Thoracic aorta (tissue), 1 donor: ENCODE measurements around a stretch of chr15.

DNA sequence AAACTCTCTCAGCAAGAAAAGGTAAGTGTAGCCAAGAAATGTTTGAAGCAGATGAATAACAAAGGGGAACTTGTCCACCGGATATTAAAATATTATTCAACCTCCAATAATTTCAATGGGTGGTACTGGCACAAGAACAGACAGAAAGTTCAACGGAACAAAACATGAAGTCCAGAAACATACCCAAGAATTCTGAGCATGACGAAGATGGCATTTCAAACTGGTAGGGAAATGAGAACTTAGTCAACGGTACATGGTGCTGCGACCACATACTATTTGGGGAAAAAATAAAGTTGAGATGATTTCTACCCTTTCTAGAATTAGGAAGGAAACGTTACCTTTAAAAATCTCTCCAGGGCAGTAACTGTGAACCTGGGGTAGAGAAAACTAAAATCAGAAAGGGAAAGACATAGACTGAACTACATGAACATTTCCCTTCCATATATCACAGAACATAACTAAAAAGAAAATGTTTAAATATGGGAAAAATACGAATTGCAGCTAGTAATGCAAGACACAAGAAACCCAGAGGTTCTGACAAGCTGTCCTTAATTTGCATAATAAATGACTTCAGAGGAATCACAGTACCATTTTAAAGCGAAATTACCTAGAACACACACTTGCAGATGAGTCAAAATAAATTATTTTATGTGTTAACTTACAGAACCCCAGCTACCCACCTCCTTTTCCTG is 5.3 kb downstream of the CHSY1 start:
- RAMPAGE, long total RNA, result no peak

DNA sequence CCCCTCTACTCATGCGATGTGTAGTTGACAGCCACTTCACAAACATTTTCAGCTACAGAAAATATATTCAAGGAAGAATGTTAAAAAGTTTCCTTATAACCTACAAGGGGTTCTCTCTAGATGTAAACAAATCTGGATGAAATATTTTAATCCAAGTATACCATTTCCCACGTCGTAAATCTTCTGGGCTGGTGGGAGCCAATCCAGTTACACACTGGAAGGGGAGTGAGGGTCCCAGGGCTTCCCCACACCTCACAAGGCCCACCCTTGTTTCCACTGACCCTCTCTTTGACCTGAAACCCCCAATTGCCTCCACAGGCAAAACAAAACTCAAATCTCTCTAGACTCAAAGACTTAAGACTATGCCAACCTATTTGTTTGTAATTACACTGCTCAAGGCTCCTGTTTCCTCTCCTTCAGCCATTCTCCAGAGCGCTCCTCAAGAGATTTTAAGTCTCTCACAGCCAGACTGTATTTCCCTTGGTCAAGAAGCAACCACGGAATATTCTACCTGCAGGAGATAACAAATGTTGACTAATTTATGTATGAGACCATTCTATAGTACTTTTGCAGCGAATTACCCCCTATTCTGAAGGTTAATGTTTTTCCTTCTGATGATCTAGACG is 6.0 kb downstream of the SELENOS start:
- RAMPAGE, long total RNA, result no peak

DNA sequence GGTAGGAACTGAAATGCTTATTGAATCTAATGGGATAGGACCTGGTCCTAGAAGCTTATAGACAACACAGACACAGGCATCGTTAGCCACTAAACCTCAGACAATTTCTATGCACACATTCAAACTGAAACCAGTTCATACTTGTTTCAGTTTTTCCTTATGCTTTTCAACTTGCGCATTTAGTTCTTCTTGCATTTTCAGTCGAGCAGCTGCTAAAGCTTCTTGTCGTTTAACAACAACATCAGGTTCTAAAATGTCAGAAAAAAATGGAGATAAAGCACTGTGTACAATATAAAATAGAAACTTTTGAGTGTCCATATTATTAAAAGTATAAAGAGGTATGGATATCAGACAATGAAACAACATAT is 2.2 kb downstream of the SELENOS start:
- RAMPAGE, long total RNA, result no peak

GRCh38 chr15:101277838-101278960 is 914 bp upstream of the SELENOS start:
- RAMPAGE, long total RNA, result no peak

DNA sequence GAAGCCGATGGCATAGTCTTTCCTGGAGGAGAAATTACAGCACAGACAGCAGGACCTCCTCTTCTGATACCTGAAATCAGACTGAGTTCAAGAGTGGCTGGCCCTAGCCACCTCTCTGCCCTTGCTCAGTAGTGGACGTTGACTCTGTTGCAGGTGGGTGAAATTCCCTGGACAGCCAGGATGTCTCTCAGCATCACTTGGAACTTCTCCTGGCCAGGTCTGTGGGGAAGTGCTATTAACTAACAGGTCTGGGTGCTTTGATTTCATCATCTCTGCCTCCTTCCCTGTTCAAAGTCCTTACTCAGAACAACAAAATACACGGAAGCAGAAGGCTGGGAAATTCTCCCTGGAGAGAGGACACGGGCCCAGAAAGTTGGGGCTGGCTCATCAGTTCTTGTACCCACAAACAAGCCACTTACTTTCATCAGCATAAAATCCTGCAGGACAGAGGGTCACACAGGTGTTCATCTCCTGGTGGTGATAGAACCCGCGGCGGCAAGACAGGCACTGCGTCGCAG is 29.4 kb upstream of the SNRPA1 start:
- RAMPAGE, long total RNA, result no peak

GRCh38 chr15:101328236-101328871 is 33.3 kb upstream of the SNRPA1 start:
- RAMPAGE, long total RNA, result no peak

- RAMPAGE, long total RNA, result no peak
Observed at GRCh38 chr15:101348695-101349421, 53.8 kb upstream of the SNRPA1 start.

- RAMPAGE, long total RNA, result no peak
Observed at GRCh38 chr15:101463158-101464010, 26.1 kb downstream of the PCSK6 start.

DNA sequence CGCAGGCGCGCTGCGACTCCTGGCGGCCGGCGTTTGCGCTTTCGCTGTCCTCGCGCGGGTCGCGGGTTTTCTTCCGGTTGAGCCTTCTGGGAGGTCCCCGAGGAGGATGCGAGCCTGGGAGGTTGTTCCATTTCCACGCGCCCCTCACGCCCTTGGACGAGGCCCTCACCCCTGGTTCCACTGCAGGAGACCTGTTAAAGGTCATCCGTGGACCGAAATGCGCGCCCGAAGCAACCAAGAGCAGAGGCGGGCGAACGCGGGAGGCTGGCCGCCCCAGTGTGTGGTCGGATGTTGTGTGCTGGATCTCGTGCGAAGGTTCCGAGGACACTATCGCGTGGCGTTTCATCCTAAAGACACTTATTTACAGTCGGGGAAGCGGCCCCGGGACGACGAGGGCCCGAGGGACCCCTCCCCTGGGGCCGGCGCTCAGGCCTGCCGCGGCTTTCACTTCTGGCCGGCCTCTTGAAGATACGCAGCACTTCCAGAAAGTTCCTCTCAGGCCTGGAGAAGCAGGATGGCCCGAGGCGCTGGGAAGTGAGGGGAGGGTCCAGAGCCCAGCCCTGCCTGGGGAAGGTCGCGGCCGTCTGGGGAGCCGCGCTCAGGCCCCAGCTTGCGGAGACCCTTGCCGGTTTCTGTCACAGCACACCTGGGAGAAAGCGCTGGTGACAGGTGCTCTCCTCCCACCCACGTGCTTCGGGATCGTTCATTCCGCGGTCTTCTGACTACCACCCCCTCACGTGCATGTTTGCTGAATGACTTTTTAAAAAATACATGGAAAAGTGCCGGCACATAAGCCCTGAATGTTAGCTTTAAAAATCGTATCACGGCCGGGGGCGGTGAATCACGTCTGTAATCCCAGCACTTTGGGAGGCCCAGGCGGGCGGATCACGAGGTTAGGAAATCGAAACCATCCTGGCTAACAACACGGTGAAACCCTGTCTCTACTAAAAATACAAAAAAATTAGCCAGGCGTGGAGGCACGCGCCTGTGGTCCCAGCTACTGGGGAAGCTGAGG is 556 bp upstream of the TM2D3 start:
- RAMPAGE, long total RNA, result no peak

GRCh38 chr15:101654199-101654913 is 2.2 kb upstream of the TM2D3 start:
- RAMPAGE, long total RNA, result no peak

DNA sequence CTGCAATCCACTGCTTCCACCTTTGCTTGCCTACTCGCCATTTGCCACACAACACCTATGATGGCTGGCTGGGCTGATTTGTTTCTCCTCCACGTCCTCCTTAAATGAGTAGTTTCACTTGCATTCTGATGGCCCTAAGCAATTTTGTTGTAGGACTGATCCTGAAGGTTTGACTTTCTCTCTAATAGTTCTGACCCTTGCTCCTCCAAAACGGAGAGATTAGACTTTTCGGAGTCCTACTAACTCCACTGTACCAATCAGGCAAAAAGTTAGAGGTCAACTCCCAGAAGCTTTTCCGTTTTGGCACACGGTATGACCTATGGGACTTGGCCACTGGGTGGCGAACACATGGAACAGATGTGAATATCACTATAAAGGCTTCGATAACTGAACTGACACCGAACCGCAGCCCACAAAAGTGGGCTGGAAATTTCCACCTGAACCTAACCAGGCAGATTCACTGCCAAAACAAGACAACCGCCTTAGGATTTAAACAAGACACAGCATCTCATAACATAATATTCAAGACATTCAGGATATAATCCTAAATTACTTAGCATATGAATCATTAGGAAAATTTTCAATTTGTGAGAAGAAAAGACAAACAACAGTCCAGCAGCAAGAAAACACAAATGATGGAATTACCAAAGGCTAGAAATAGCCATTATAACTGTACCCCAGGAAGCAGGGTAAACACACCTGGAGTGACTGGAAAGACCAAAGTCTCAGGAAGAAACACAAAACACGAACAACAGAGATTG is 12.2 kb upstream of the TM2D3 start:
- RAMPAGE, long total RNA, result no peak

DNA sequence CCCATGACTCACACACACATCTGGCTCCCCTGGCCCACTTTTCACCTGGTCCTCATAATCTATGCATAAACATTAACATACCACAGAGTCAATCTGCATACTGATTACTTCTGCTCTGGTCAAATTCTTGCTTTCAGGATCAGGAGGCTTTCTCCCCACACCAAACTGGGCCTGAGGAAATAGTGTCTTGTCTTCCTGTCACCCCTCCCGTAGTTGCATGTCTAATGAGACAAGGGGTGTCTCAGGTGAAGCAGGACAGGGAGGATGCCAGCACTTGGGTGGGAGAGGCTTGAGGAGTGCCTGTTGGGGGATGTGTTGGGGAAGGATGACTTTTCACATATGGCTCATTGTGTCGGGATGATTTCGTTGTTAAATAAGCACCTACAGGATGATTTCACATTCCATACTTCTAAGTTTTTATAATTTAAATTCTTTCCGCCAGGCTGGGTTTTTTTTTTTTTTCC is 142.2 kb downstream of the OR4F15 start:
- RAMPAGE, long total RNA, result no peak

- RAMPAGE, long total RNA, result start-site peak on the plus strand at chr15:101961601-101961629, 354 reads
Observed at GRCh38 chr15:101961408-101961732, 149.4 kb downstream of the OR4F15 start.